Neural progenitor cell (in vitro differentiated cells): Measurements from ENCODE around the genes RAB6C, POTEF, CCDC115, POTEI and POTEE.

DNA sequence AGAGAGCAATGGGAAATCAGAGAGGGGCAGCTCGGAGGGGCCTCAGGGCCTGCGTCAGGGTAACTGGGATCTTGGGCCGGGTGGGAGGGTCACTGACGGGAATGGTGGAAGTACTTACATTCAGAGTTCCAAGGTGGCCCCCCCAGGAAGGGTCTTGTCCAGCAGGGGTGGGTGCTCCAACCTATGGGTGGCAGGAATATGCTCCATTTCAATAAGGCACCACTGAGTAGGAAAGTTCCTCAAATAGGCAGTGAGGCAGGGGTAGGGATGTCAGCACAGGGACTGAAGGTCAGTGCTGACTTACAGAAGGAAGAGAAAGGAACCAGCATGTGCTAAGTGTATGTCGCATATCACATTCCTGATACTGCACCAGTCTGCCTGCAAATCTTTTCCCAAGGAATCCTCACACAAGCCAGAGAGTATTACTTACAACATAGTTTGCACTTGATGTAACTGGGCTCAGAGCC, 705.9 kb upstream of the RAB6C start:
- RAMPAGE, long total RNA, result no peak

- RAMPAGE, long total RNA, result no peak
Observed at GRCh38 chr2:129443370-129443771, 536.1 kb upstream of the RAB6C start.

GRCh38 chr2:129934009-129934684, 45.3 kb upstream of the RAB6C start:
- RAMPAGE, long total RNA, result no peak

- RAMPAGE, long total RNA, result no peak
Observed at GRCh38 chr2:129979561-129980134, at the start of gene RAB6C. Gene RAB6C, plus strand, starts transcription at chr2:129979666.

DNA sequence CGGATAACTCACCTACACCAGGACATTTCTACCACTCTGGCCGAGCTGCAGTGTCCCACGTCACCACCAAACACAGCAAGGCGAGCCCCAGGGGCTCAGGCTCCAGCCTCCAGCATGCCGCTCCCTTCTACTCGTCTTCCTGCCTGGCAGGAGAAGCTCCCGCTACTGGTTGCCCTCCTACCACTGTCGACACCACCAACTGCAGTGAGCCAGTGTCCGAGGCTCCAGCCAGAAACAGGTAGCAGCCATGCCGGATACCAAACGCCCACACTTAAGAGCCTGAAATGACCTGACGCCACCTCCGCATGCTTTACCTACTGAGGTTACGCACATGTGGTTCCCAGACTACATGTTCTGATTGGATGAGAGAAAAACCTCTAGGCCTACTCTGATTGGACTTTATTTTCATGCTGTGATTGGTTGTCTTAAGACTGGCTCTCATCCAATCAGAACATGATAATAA, at the start of gene POTEF:
Gene POTEF, minus strand, starts transcription at position 163 of the 463 bp plus-strand sequence.
- RAMPAGE, long total RNA, result no peak

DNA sequence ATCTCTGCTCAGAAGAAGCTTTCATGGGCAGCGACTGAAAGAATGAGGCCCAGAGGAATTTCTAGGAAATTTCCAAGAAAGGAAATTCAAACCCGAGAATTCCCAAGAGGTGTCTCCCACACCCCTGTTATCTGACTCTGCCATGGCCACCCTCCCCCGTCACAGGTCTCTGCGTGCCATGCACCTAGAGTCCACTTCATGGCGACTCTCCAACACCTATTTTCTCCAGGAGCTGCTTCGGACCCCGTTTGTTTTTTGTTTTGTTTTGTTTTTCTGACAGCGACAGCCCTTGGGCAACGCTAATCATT, 715 bp downstream of the SMPD4 start:
- RAMPAGE, long total RNA, result no peak

DNA sequence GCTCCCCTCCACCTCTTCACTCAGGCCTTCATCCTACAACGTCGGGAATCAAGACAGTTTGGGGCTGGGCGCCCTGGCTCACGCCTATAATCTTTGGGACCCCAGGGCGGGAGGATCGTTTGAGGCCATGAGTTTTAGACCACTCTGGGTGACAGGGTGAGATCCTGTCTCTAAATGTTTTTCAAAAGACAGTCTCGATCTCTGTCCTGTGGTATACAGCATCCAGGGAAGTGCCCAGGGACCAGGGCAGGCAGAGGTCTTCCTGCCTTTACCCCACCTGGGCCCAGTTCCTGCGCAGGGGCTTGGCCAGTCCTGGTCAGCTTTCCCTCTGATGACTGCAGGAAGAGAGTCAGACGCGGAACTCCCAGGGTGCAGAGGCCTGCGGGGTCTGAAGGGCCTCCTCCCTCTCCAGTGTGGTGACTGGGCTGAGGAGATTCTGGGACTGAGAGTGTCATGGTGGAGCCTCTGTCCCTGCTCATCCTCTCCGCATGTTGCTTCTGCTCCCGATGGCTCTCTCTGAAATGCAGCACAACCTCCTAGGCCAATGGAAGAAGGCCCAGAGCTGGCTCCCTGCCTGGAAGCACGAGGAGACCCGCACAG, 1.1 kb downstream of the MZT2B start:
- RAMPAGE, long total RNA, result no peak

- RAMPAGE, long total RNA, result no peak
Observed at GRCh38 chr2:130189994-130191058, 7.9 kb downstream of the TUBA3E start.

DNA sequence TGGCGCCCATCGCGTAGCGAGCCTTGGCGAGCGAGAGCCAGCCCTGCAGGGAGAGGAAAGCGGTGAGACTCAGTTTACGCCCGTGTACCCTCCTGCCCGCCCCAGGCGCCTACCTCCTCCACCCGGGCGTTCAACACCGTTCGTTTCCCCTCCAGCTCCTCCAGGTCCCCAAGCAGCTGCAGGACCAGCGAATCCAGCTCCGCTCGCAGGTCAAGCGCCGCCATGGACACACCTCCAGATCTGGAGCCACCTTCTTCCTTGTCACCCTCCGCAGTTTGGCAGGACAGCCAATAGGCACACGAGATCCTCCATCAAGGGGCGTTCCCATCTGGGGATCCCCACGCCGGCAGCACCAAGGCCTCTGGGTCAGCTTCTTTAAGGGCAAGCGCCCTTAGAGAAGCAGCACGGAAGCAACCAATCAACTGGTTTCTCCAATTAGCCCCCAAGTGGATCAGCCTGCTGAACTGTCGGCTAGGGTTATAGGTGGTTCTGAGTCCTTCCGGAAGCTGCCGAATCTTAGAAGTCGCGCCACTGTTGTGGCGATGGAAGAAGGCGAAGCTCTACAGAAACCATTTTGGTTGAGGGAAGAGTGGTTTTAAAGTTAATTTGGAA, at the start of gene CCDC115:
Gene CCDC115, minus strand, starts transcription at position 263 of the 612 bp plus-strand sequence.
- RAMPAGE, long total RNA, result start-site peak on the minus strand centred at position 250 of the sequence, 35 bp wide, 20 and 40 reads in 2 replicates

GRCh38 chr2:130392020-130392445, 36.2 kb downstream of the PTPN18 start:
- RAMPAGE, long total RNA, result no peak

- RAMPAGE, long total RNA, result no peak
Observed at GRCh38 chr2:130509246-130509757, at the start of gene POTEI. Gene POTEI, minus strand, starts transcription at chr2:130509328.

GRCh38 chr2:130728028-130728519, 796 bp upstream of the GPR148 start:
- RAMPAGE, long total RNA, result no peak

GRCh38 chr2:130966063-130966909, 127.0 kb downstream of the FAM168B start:
- RAMPAGE, long total RNA, result no peak

DNA sequence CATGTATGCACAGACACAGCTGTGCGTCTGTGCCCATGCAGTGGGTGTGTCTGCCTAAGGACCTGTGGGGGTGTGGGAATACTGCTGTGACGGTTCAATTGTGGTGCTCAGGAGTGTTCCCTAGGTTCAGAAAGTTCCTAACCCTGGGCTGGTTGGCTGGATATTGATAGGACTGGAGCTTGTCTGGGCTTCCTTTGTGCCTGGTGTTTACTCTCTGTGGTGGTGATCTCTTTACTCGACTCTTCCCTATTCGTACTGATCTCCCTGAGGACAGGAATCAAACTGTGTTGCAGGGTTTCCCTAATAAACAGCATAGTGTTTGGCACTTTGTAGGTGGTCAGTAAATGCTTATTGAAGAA, 1.3 kb downstream of the PLEKHB2 start:
- RAMPAGE, long total RNA, result no peak

GRCh38 chr2:131208841-131210021, at the start of gene POTEE:
Gene POTEE, plus strand, starts transcription at chr2:131209536.
- RAMPAGE, long total RNA, result no peak

- RAMPAGE, long total RNA, result no peak
Observed at GRCh38 chr2:131300207-131300528, 63.8 kb downstream of the RAB6D start.

- RAMPAGE, long total RNA, result no peak
Observed at GRCh38 chr2:131672326-131673068, 144.8 kb downstream of the CCDC74A start.

GRCh38 chr2:132278801-132280114, 117.5 kb upstream of the ANKRD30BL start:
- RAMPAGE, long total RNA, result no peak

DNA sequence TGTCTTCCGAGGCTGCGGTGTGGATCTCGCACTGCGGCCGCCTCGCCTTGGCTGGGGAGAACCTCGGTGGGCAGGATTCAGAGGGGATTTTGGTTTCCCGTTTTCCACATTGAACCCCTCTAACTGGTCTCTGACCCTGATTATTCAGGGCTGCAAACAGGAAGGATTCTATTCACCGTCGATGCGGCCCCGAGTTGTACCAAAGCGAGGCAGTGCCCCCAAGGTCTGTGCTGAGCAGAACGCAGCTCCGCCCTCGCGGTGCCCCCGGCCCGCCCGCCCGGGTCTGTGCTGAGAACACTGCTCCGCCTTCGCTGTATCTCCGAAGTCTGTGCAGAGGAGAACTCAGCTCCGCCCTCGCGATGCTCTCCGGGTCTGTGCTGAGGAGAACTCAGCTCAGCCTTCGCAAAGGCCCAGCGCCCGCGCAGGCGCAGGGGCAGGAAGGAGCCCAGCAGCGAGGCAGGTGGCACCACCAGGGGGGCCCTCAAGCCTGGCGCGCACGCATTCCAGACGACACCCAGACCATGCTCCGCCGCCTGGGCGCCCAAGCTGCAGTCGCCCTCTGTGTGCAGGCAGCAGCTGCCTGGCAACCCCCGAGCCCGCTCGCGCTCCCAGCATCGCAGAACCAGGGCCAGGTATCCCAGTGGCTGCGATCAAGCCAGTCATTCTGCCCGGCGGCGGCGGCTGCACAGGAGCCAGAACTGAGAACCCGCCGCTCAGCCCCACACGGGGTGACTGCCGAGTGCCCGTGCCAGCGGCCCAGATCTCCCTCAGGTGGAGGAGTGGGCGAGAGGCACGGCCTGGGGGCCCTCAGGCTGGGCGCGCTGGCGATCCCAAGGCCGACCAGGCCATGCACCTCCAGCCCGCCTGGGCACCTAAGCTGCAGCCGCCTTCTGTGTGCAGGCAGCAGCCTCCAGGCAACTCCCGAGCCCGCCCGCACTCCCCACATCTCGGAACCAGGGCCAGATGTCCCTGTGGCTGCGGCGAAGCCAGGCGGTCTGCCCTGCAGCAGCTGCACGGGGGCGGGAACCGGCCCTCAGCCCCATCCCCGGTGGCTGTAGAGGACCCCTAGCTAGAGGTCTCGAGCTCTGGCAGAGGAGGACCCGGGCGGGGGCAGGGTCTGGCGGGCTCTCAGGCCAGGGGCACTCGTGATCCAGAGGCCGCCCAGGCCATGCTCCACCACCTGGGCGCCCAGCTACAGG, 64.0 kb upstream of the GPR39 start:
- RAMPAGE, long total RNA, result no peak

GRCh38 chr2:132424587-132425050, 8.0 kb downstream of the GPR39 start:
- RAMPAGE, long total RNA, result no peak